Thoracic aorta (tissue), 1 donor: Measurements from ENCODE around the genes TAS2R43, PRB3 and PRB4.

- RAMPAGE, long total RNA, result no peak
Observed at GRCh38 chr12:10097335-10098148, 1.2 kb downstream of the CLEC1A start.

- RAMPAGE, long total RNA, result no peak
Observed at GRCh38 chr12:10153336-10154122, 18.4 kb downstream of the OLR1 start.

DNA sequence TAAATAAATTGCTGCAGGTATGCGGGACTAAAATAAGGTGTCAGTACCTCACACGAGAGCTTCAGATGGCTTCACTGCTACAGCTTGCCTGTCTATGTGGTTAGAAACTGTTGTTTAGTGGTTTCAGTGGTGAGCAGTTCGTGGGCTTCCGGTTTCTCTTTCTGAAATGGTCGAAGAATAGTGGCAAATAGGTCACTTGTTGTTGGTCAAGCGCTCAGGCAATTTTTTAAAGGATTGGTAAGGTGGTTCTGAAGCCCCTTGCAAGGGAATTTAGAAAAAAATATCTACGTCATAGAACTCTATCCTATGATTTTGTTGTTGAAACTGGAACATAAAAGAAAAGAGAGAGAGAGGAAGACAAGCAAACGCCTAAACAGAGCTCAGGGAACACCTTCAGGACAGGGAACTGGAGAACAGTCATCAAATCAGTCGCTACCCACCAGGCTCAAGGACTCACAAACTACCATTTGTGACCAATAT, 31.3 kb downstream of the GABARAPL1 start:
- RAMPAGE, long total RNA, result no peak

GRCh38 chr12:10368022-10368645, 21.7 kb downstream of the KLRK1 start:
- RAMPAGE, long total RNA, result no peak

GRCh38 chr12:10707152-10707974, 15.8 kb downstream of the YBX3 start:
- RAMPAGE, long total RNA, result no peak

- RAMPAGE, long total RNA, result no peak
Observed at GRCh38 chr12:10720618-10721336, 2.3 kb downstream of the YBX3 start.

DNA sequence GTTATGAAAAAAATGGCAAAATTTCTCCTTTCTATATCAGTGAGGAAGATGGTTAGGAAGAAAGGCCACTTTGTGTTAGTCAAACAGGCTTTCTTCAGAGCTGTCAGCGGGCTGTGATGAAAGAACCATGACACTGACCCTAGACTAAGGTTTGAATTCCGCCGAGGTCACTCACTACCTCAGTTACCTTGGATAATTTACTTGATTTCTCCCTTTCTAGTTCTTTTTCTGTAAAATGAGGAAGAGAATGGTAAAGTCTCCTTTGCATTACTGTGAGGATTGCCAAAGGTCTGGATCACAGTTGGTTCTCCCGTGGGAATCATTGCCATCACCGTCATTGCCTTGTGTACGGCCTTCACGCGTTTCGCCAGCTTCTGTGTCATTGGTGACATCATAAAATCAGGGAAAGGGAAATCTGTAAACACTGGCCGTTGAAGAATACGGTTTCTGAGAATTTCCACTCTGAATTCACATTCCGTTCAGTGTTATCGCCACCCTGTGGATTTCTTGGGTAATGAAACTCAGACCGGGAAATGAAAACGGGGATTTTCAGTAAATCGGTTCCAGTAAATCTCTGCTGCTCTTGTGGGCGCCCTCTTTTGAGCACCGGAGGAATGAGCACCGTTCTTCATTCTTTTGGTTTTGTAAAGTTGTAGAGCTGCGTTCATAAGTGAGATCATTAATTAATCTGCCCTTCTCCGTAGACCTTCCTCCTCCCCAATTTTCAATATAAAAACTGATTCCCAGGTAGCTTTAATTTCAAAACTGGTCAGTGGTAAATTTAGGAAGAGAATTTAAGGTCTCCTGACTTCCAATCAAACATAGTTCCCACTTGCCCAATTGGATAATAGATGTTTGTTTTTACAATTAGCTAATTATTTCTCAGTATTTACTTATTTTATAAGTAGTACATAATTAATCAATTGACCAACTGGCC, 26.9 kb upstream of the YBX3 start:
- RAMPAGE, long total RNA, result no peak

DNA sequence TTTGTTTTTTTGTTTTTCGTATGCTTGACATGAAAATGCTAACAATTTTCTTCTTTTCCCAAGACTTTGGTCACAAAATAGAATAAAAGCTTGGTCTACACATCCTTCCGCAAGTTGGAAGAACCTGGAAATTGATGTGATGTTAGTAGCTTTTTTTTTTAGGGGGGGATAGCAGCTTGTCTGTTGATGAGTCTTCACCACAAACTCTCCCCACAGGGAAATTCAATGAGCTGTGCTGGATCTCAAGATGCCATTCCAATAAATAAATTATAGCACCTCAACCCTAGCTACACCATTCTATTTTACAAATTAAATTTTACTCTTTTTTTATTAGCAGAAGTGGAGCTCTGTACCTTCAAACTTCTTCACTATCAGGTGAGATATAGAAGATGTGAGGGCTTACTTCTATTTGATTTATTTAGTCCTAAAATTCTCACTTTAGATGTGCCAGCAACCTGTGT, 2.9 kb upstream of the TAS2R20 start:
- RAMPAGE, long total RNA, result no peak

- RAMPAGE, long total RNA, result no peak
Observed at GRCh38 chr12:11015884-11016474, 6.4 kb downstream of the TAS2R19 start.

DNA sequence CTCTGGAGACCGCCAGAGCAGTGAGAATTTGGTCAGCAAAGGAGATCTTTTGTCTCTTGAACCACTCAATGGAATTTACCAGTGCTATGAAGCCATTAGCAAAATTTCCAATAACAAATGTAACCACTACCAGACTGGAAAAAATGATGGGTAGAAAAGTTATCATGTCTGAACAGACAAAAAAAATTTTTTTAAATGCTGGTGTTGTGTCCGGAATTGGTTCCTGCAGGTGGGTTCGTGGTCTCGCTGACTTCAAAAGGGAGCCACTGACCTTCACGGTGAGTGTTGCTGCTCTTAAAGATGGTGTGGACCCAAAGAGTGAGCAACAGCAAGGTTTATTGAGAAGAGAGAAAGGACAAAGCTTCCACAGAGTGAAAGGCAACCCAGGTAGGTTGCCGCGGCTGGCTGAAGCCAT, at the start of gene TAS2R43:
Gene TAS2R43, minus strand, starts transcription at position 250 of the 415 bp plus-strand sequence.
- RAMPAGE, long total RNA, result no peak

DNA sequence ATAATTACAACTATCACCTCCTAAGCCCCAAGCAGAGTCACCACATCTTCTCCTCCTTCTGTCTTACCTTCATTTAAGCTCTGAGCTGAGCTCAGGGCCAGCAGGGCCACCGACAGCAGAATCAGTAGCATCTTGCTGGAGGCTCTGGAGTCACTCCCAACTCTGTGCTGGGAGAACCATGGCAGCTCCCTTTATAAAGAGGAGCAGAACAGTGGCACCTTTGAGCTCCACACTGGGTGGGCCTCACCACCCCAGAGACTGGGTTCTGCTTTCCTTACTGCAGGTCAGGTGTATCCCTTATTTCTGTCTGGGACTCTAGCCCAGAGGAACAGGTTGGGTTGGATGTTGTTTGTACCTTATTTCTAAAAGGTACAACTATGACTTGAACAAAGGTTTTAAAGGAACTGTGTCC, at the start of gene PRB3:
Gene PRB3, minus strand, starts transcription at position 169 of the 412 bp plus-strand sequence.
- RAMPAGE, long total RNA, result no peak

DNA sequence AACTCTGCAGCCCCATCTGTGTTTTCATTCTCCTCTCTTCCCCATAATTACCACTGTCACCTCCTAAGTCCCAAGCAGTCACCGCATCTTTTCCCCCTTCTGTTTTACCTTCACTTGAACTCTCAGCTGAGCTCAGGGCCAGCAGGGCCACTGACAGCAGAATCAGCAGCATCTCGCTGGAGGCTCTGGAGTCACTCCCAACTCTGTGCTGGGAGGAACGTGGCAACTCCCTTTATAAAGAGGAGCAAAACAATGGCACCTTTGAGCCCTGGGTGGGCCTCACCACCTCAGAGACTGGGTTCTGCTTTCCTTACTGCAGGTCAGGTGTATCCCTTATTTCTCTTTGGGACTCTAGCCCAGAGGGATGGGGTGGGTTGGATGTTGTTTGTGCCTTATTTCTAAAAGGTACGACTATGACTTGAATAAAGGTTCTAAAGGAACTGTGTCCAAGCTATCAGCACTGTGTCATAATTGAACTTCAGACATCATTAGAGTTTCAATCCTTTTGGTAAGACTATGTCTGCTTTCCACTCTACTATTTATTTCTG, at the start of gene PRB4:
Gene PRB4, minus strand, starts transcription at position 210 of the 548 bp plus-strand sequence.
- RAMPAGE, long total RNA, result no peak

GRCh38 chr12:11553828-11554307, 95.6 kb upstream of the ETV6 start:
- RAMPAGE, long total RNA, result no peak

DNA sequence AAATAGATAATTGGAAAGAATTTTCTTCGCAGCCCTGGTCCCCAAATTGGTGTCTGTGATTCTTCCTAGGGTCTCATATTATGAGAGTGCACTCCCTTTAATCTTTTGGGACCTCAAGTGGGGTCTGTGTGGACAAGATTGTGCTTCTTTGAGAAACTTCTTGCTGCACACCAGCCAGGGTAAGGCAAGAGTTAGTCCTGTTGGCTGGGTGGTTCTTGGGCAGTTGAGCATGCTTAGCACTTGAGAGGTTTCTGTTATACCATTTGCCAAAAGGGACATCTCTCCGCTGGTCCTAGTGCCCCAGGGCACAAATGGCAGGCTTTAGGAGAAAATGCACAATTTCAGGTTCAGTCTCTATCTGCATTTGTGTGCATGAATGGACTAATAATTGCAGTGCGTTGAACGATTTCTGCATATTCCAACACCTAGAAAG, 13.3 kb downstream of the ETV6 start:
- RAMPAGE, long total RNA, result no peak

GRCh38 chr12:11704028-11704600, 54.6 kb downstream of the ETV6 start:
- RAMPAGE, long total RNA, result no peak

DNA sequence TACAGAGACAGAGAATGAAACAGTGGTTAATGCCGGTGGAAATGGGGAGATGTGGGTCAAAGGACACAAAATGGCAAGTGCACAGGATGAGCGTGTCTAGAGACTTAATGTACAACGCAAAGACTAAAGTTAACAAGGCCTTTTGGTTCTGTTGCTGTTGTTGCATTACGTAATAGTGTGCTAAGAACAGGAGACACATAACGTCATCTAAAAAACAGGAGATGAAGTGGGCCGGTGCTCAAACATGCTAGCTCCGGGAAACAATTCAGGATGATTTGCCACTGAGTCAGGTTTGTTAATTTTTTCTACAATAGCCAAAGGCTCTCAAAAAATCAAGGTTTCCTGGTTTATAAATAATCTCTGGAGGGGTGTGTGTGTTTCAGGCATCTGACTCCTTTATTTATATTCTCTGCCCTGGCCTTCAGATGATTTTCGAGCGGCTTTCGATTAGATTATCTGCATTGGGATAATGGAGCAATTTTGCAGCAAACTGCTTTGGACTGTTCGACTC, 55.6 kb downstream of the ETV6 start:
- RAMPAGE, long total RNA, result no peak

DNA sequence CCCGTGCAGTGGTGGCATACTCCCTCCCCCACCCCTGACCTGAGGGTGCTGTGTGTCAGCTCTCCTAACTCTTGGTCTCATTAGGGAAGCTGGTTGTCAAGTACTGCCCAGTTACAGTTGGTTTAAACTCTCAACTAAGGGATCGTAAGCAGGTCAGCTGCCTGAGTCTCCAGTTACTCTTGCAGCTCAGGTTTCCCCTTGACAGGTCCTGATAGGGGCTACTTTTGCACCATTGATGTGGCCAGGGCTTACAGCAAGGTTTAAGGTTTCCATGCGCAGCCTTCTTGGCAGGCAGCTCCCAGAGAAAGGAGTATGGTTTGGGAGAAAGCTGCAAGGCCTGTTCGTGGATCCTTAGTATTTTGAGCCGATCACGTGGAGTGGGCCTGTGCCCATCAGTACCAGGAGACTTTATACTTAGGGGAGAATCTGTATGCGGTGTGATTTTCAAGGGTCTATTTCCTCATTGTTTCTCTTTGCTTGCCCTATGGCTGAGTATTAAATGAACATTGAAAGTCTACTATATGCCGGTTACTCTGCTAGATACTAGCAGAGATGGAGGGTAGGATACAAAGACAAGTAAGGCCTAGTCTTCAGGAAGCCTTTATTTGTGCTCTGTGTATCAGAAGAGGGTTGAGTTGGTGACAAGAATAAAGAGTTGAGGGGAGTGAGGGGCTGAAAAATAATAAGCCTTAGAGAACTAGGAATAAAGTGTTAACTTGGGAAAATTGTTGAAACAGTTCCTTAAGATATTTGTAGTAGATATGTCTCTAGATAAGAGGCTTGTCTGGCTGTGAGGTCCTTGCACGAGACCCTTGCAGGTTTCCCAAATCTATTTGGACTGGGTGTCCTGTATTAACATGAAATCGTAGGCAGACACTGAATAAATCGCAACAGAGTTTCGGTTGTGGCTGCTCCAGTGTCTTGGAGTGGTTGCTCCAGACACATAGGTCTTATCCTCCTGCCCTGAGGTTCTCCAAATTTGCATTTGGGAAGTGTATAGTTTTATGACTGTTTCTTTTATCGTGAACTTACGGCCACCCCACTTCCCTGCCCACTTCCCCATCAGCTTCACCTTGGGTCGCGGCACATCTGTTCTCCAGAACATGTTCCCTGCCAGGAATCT, 74.9 kb downstream of the ETV6 start:
- RAMPAGE, long total RNA, result no peak

DNA sequence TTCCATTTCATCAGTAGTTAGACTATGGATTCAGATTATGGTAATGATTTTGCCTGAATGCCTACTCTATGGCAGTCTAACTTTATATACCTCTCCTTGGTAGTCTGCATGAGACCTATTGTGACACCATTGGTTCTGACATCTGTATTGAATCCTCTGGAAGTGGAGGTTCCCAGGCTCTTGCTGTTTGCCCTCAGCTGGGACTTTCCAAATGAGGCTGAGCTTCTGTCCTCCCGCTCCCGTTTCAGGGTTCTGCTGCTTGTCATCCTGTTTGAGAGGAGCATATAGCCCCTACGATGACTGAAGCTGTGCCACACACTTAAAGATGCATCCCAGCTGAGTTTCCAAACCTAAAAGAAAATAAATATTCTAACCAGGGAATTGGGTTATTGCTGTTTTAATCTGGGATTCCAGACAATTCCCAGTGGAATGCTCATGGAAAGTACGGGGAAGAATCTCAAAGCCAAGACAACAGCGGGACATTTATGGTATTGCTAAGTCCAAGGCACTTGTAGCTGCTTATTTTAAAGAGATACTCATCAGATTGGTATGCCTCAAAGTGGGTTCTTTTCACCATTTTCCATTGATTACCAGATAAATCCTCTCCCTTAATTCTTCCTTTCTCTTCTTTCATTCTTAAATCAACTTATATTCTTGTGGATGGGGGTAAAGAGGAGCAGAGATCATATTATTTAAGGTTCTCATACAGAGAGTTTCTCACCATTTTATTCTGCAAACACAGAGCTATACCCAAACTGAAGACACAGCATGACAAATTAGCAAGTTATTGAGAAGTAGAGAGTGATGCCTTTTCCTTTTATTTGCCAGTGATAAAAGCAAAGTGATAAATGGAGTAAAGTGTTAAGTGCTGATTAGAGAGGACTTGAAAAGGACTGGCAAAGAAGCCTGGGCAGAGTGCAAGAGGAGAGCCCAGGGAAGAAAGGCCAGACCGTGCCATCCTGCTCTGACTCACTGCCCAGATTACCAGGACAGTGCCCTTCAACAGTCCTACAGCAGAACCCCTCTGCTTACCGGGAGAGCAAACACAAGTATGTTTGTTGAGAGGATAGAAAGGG, 106.2 kb downstream of the ETV6 start:
- RAMPAGE, long total RNA, result no peak

DNA sequence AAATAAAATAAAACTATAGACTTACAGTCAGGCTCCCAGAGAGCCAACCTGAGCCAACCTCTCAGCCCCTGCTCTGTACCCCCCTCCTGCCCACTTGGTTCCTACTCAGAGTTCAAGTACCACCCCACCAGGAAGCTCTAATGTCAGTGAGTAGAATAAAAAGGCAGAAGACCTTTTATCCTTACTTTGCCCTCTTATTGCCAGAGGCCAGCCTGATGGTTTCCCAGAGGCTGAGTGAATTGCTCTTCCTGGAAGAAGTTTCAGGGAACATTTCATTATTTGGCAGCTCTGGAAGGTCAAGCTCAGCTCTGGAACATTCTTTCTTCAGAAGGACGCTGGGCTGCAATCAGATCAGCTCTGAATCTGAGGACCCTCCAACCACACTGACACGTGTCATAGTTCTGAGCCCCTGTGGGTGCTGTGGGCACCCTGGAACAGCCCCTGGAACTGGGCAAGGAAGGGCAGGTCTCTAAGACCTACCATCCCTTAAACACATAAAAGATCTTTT, 188.9 kb downstream of the ETV6 start:
- RAMPAGE, long total RNA, result no peak

DNA sequence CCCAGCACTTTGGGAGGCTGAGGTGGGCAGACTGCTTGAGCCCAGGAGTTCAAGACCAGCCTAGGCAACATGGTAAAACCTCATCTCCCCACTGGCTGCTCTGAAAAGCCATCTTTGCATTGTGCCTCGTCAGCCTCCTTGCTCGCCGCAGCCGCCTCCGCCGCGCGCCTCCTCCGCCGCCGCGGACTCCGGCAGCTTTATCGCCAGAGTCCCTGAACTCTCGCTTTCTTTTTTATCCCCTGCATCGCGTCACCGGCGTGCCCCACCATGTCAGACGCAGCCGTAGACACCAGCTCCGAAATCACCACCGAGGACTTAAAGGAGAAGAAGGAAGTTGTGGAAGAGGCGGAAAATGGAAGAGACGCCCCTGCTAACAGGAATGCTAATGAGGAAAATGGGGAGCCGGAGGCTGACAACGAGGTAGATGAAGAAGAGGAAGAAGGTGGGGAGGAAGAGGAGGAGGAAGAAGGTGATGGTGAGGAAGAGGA, 40.2 kb downstream of the BCL2L14 start:
- RAMPAGE, long total RNA, result start-site peak on the plus strand centred at position 89 of the sequence, 5 bp wide, 16 reads